Breast epithelium (tissue), 2 donors: ENCODE results near the genes HMX1, USP17L12 and USP17L21.

DNA sequence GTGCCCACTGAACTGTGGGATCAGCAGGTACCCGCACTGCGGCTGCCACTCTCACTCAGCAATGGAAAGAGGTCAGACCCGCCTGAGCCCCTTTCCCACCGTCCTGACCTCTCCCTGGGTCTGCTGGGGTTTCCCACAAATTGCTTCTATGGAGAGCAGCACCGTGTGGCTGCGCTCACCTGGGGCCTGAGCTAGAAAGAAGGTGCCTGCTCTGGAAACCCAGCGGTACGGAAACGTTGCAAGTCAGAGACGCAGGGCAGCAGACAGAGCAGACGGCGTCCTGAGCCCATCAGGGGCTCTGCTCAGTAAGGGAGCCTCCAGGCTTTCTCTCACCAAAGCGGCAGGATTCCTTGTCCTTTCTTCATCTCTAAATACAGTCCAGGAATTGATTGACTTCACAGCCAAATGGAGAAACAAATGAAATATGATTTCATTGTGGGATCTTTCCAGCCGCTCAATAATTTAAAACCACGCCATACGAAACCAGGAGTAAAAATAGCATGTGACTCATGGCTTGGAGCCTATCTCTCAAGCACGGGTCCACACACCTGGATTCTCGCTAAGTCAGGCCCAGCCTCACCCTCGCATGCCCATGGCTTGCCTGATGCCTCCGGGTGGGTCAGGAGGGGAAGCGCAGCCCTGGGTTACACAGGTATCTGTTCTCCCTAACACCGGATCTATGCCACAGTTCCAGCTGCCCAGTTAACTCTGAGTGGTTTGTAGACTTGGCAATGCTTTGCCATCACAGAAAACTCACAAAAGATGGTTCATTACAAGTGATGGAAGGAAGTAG, 5.4 kb upstream of the ABLIM2 start:
- PRO-cap, result no peak
- RAMPAGE, long total RNA, 2 experiments, result no peak in any of the 2 experiments

DNA sequence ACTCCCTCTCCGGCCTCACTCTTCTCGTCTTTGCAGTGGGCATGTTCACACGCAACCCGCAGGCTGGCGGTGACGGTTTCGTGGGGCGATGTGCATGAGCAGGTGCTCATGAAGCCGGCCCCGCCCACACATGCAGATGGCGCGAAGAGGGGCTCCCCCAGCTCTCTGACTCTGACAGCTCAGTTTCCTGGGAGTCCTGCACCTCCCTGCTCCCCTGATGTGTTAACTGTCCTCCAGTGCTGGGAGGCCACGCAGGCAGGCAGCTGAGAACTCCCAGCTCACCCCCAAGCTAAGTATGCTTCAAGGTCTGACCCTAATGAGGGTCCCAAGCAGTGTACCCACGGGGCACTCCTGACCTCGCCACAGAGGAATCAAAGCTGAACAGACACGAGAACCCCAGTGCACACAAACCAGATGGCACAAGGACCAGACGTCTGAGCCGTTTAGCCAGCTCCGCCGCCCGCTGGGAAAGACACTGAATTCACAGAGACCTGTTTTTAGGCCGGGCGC, 13.8 kb upstream of the ABLIM2 start:
- PRO-cap, result no peak
- RAMPAGE, long total RNA, 2 experiments, result no peak in any of the 2 experiments

- PRO-cap, result no peak
- RAMPAGE, long total RNA, 2 experiments, result no peak in any of the 2 experiments
These were observed 3.8 kb downstream of the SH3TC1 start for GRCh38 chr4:8202668-8203416.

- PRO-cap, result no peak
- RAMPAGE, long total RNA, 2 experiments, result no peak in any of the 2 experiments
These were observed 13.7 kb upstream of the HTRA3 start for GRCh38 chr4:8255893-8256259.

GRCh38 chr4:8260732-8261104, 8.8 kb upstream of the HTRA3 start:
- PRO-cap, result no peak
- RAMPAGE, long total RNA, 2 experiments, result no peak in any of the 2 experiments

- PRO-cap, result no peak
- RAMPAGE, long total RNA, 2 experiments, result no peak in any of the 2 experiments
These were observed 6.9 kb downstream of the HTRA3 start for GRCh38 chr4:8276441-8276931.

DNA sequence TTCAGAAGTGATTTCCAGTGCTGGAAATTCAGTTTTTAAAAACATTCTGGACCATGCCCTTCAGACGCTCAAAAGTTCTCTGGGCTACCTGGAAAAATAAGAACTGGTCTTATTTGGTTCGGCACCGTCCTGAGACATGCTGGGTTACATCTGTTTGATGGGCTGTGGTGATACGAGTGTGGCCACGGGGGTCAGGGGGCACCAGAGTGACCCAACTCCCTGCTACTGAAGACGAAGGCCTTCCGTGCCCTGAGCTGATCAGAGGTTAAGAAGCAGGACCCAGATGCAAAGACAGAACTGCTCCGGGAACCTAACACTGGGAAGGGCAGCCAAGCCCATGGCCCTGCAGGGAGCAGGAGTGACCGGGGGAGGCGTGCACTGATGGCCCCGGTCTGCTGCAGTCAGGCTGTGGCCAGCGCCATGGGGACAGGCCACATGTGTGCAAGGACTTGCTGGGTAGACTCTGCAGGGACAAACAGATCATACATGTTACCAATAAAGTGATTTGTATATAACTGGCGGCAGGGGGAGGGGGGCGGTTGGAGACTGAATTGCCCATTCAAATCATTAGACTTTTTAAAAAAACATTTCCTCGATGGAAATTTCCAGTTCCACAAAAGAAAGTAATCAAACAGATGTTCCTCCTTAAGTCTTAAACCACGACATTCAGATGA, 74.6 kb downstream of the ACOX3 start:
- PRO-cap, result no peak
- RAMPAGE, long total RNA, 2 experiments, result no peak in any of the 2 experiments

DNA sequence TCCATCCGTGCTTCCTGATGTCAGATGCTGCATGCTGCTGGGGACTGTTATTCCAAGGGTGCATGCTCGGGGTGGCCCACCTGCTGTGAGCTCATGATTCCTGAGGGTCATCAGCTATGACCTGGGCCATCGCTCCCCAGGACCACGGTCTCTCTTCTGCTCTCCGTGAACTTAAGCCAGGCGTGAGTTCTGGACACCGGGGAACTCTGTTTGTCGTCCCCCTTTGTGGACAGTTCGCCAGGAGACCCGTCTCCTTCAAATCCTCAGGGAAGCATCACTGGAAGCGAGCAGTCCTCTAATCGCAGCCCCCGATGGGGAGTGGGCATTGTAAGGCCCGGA, 41.6 kb downstream of the ACOX3 start:
- PRO-cap, result no peak
- RAMPAGE, long total RNA, 2 experiments, result no peak in any of the 2 experiments

- PRO-cap, result no peak
- RAMPAGE, long total RNA, 2 experiments, result no peak in any of the 2 experiments
These were observed 37.9 kb downstream of the ACOX3 start for GRCh38 chr4:8402546-8403141.

- PRO-cap, result no peak
- RAMPAGE, long total RNA, 2 experiments, result no peak in any of the 2 experiments
These were observed 11.0 kb downstream of the TRMT44 start for GRCh38 chr4:8451479-8452067.

DNA sequence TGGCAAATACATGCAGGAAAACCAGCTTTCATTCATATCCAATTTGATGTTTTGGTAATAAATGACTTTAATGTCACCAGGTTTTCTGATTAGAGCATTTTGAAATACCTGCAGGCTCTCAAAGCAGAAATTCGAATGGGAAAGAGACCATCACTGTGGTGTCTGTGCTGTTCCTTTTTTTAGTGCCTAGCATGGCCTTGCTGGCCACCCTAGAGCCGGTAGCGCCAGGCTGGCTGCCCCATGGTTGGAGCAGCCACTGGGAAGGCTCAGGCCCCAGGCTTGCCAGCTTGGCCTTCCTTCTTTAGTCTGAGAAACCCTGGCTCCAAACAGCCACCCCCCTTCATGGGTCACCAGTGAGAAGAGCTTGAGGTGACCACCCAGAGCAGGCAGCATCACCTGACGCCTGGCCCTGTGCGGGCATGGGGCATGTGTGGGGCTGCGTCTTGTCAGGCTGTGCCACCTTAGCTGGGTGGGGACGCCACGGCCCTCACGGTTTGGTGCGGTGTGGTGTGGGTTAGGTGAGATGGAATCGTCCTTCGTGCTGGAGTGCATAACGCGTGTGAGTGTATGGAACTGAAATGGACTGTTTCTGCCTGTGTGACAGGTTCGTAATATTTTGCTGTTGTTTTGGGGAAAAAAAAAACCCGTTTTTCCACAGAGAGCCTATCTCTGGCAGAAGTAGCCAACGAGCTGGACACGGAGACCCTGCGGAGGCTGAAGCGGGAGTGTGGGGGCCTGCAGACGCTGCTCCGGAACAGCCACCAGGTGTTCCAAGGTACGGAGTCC, 30.0 kb downstream of the TRMT44 start:
- PRO-cap, result no peak
- RAMPAGE, long total RNA, 2 experiments, result no peak in any of the 2 experiments

GRCh38 chr4:8534174-8534651, 46.0 kb upstream of the GPR78 start:
- PRO-cap, result no peak
- RAMPAGE, long total RNA, 2 experiments, result no peak in any of the 2 experiments

- PRO-cap, result no peak
- RAMPAGE, long total RNA, 2 experiments, result no peak in any of the 2 experiments
These were observed 21.7 kb upstream of the GPR78 start for GRCh38 chr4:8558443-8558938.

DNA sequence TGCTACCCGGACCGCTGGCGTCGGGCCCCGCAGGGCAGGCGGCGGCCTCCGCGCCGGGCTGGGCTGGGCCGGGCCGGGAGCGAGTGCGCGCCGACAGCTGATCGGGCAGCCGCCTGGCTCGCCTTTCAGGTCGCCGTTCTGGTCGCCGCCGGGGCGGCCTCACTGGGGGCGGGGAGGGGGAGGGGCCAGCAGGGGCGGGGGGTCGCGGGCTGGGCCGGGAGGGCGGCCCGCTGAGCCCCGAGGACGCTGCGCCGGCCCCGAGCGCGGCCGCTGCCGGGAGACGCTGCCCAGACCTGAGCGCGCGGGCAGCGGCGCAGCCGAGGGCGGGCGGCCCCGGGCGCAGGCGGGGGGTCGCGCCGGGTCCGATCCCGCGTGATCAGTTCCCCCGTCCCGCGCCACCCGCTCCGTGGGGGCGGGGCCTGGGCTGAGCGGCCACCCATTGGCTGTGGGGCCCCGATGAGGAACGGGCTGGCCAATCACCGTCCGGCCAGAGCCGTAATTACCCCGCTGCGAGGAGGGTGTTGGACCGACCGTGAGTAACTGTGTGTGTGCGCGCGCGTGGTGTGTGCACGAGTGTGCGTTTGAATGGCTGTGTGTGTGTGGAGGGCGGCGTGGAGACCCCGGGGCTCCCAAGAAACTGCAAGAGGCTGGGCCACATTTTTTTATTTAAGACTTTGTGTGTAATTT, at the start of gene HMX1:
TSS of gene HMX1 (minus strand) at position 127 of the 687 bp plus-strand sequence.
- PRO-cap, result no peak
- RAMPAGE, long total RNA, 2 experiments, result no peak in any of the 2 experiments

GRCh38 chr4:9219733-9220211, at the start of gene USP17L12:
USP17L12 (plus strand) TSS chr4:9220152.
- PRO-cap, result no peak
- RAMPAGE, long total RNA, 2 experiments, result no peak in any of the 2 experiments

DNA sequence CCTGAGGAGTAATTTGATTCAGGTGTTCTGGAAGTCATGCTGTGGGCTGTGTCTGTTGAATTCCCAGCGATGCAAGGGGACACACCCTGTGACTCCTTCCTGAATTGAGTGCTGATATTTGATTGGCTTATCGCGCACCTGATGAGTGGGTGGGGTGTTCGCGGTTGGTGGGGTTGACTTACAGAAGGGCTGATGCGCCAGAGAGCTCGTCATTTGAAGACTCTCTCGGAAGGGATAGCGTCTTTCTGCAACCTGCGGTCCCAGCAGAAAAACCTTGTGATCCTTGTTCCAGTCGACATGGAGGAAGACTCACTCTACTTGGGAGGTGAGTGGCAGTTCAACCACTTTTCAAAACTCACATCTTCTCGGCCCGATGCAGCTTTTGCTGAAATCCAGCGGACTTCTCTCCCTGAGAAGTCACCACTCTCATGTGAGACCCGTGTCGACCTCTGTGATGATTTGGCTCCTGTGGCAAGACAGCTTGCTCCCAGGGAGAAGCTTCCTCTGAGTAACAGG, at the start of gene USP17L21:
TSS of gene USP17L21 (plus strand) at position 298 of the 516 bp plus-strand sequence.
- PRO-cap, result no peak
- RAMPAGE, long total RNA, 2 experiments, result no peak in any of the 2 experiments

GRCh38 chr4:10071153-10071922, 45.3 kb downstream of the WDR1 start:
- PRO-cap, result no peak
- RAMPAGE, long total RNA, 2 experiments, result no peak in any of the 2 experiments

GRCh38 chr4:10111732-10112079, 4.9 kb downstream of the WDR1 start:
- PRO-cap, result no peak
- RAMPAGE, long total RNA, 2 experiments, result no peak in any of the 2 experiments

- PRO-cap, result no peak
- RAMPAGE, long total RNA, 2 experiments, result no peak in any of the 2 experiments
These were observed 3.8 kb upstream of the WDR1 start for GRCh38 chr4:10120386-10120754.

- PRO-cap, result no peak
- RAMPAGE, long total RNA, 2 experiments, result no peak in any of the 2 experiments
These were observed 46.5 kb downstream of the ZNF518B start for GRCh38 chr4:10410664-10411090.